Choroid plexus epithelial cell (primary cell): ENCODE measurements around the genes TESPA1, RDH5 and ORMDL2.

DNA sequence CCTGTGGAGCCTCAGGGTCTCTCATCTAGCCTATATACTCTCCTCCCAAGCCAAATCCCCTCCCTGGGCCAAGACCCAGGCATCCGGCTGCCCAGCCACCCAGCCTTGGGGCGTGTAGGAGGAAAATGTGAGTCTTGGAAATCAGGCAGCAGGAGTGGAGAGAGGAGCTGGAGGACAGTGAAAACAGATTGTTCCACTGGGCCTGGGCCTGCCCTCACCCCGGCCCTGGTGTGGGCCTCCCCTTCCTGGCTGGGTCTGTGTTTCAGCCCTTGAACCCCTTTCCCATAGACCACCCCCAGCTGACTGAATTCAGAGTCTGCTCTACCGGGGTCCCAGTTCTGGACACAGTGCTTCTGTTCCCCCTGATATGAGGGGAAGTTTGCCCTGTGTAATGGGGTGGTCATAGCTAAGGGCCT is 6.7 kb downstream of the ITGA5 start:
- RRBS = 86% methylated on average over 1 of the region's 4 CpGs

DNA sequence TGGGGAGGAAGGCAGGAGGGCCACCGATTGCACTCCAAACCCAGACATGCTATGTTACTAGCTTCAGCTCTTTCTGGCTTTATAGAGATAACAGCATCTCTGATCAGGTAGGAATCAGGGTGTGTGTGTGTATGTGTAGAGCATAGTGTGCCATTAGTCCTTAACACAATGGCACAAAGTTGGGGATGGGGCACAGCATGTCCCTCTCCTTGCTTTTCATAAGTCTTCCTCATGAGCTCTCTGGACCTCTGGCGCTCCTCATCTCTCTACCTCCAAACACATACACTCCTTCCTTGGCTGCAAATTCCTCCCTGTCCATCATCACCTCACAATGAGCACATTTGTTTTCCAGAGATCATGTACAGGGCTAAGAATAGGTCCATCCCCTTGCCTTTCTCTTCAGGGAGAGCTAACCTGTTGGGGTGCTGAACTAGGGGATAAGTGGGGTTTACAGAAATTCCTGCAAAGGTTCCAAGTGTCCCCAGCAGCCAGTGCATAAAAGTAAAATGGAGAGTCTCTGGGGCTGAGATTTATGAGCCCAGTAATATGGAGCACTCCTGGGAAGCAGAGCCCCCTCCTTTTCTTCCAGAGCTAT is 5.7 kb upstream of the ITGA5 start:
- RRBS = no CpG with 5 or more reads among the region's 2 CpGs

GRCh38 chr12:54984495-54985729 is at the start of gene TESPA1:
TSS of gene TESPA1 (minus strand) at chr12:54984762.
- RRBS = no CpG with 5 or more reads among the region's 17 CpGs

DNA sequence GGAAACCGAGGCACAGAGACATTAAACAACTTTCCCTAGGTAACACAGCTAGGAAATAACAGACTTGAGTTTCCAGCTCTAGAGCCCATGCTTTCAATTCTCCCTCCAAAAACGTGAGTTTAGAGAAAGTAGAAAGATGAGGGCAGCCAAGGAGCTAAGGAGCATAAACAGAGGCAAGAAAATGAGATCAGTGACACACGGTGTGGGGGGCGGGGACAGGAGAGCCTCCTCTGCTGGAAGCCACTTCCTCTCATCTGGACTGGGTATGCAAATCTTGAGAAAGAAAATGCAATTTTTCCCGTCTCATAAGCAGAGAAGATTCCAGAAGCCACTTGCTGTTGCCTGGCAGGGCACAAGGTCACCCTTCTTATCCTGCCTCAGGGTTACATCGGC is 5.9 kb downstream of the OR10P1 start:
- RRBS = no CpG with 5 or more reads among the region's 6 CpGs

DNA sequence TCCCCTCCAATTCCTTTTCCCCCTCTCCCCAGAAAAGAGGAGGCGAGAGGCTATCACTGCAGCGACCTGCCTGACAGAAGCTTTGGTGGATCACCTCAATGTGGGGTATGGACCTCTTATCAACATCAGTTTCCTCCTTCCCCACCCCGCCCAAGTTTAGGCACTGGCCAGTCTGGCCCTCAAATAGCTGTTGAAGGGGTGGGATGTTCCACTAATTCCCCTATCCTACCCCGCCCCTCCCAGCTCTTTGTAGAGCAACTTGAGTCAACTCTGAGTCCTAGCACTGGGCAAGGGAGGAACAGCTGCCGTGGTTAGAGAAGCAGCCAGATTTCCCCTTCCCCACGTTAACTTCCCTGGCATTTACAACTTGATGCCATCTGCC is 1.0 kb downstream of the BLOC1S1 start:
- RRBS = no CpG with 5 or more reads among the region's 6 CpGs

GRCh38 chr12:55719799-55720783 is at the start of gene RDH5:
TSS of gene RDH5 (plus strand) at chr12:55720393.
- RRBS = no CpG with 5 or more reads among the region's 7 CpGs

- RRBS = no CpG with 5 or more reads among the region's 15 CpGs
Observed at GRCh38 chr12:55748575-55748958, 5.6 kb downstream of the GDF11 start.

GRCh38 chr12:55755183-55756153 is 12.5 kb downstream of the GDF11 start:
- RRBS = no CpG with 5 or more reads among the region's 3 CpGs

DNA sequence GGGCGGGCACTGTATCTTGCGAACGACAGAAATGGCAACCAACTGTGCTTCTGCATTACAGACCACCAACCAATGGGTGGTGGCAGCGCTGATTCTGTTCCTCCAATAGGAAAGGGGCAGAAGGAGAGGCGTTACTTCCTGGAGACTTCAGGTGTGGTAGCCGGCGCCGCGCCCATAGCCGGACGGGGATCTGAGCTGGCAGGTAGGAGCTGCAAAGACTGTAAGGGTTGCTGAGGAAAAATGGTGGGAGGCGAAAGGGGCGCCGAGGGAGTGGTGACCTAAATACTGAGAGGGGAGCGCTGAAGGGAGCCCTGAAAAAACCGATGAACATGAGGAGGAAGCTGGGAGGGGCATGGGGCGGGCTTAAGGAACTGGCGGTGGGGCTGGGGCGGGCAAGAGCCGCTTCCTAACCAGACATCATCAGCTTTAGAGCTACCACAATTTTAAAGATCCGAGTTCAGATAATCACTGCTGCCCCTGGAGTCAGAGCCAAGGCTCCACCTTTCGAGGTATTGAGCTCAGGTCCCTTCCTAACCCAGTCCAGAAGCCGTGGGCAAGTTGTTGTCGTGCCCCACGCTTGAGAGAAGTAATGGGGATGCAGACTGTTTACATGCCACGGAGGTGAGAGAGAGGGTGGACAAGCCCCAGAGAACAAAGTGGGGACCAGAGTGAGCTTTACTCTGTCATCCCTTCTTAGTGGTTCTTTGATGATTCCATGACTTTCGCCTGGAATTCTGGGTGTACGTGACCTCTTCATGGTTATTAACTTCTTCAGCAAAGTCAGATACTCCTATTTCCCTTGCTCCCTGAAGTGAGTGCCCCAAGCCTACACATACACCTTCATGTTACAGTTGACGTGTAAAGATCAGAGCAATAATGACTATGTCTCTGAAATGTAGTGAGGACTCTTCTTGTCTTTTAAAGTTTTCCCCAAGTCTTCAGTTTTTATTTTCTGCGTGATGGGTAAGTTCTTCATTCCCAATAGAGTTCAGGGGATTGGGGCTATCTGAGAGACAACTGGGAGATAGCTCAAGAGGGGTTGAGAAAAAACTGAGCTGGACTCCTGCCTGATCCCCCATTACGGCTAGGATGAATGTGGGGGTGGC is at the start of gene ORMDL2:
Gene ORMDL2 (plus strand): TSS at position 131 of the 1,106 bp plus-strand sequence.
- RRBS = no CpG with 5 or more reads among the region's 31 CpGs

GRCh38 chr12:55835622-55836458 is 6.5 kb upstream of the DNAJC14 start:
- RRBS = no CpG with 5 or more reads among the region's 3 CpGs

- RRBS = no CpG with 5 or more reads among the region's 4 CpGs
Observed at GRCh38 chr12:55944089-55944595, 13.2 kb downstream of the DGKA start.

- RRBS = no CpG with 5 or more reads among the region's 17 CpGs
Observed at GRCh38 chr12:55980754-55981168, 6.9 kb downstream of the RAB5B start.

DNA sequence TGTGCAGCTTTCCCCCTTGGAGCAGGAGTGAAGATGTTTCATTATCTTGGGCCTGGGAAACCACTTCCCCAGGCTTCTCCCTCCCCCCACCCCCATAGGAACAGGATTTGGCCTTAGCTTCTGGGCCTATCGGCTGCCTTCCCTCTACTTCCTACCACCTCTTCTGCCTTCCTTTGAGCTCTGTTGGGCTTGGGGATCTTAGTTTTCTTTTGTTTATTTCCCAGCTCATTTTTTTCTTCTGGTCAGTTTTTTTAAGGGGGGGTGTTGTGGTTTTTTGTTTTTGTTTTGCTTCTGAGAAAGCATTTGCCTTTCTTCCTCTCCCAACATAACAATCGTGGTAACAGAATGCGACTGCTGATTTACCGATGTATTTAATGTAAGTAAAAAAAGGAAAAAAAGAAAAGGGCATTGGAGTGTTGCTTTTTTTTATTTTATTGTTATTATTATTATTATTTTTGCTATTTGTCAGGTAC is 2.7 kb upstream of the SUOX start:
- RRBS = no CpG with 5 or more reads among the region's 4 CpGs

DNA sequence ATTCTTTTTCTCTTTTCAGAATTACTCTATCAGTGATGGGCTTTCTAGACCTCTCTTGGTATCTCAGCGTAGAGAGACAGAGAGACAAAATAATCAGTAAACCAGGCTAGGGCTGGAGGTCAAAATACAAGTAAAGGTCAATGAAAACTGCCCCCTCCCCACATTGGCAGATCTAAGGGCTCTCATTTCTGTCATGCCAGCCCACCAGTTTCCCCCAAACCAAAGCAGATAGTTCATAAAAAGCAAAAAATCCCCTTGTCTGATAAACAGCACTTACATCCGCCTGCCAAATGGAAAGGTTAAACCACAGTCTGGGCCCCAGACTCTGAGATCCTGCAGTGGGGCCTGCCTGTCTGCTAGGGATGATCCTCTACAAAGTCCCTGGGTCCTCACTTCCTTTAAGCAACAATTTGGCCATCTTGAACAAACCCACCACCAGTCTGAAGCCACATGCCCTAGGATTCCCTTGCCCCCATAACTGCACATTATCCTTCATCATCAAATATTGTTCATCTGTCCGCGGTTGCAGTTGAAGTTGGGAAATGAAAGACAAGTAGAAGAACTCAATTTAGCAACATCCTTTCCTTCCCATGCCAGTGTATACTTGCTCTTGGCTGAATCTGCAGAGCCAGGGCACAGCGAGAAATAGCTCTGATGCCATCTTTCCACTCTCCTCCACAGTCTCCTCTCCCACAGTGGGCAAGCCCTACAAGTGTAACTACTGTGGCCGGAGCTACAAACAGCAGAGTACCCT is 9.7 kb upstream of the RPS26 start:
- RRBS = no CpG with 5 or more reads among the region's 6 CpGs

GRCh38 chr12:56044235-56044638 is 2.5 kb downstream of the RPS26 start:
- RRBS = no CpG with 5 or more reads among the region's 6 CpGs

DNA sequence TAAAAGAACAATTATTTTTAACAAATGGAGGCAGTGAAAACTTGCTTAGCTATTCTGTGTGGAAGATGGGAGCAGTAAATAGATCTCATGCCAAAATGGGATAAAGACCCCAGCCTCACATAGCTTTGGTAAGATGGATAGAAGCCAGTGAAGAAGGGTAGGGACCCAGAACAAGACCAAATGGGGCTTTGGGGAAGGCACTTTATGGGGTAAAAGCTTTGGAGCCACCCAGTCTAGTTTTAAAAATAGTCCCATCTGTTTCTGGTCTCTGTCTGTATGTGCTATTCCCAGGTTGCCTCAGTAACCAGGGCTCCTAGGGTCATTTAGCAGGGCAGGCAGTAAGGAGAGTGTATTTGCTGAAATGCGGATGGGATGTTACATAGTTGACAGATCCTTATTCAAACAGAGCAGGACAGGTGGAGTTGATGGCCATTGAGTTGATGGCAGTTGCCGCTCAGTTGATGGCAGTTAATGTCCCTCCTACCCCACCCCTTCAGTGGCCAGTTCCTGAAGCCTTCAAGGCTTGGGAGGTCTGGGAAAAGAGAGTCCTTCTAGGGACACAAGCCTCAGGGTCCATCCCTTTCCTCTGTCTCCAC is 4.5 kb downstream of the ZC3H10 start:
- RRBS = no CpG with 5 or more reads among the region's 2 CpGs

DNA sequence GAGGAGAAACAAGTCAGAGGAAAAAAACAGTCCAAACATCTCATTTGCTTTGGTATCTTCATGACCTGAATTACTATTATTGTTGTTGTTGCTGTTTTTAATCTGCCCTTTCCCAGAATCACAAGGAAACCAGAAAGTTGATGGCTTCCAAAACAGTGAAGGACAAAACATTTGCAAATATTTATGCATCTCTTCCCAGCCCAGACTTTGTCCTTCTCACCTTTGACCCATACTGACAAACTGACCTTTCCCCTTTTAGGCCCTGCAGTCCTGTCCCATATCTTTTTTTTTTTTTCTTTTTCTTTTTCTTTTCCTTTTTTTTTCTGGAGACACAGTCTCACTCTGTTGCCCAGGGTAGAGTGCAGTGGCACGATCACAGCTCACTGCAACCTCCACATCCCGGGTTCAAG is 1.9 kb upstream of the APOF start:
- RRBS = no CpG with 5 or more reads among the region's 2 CpGs

DNA sequence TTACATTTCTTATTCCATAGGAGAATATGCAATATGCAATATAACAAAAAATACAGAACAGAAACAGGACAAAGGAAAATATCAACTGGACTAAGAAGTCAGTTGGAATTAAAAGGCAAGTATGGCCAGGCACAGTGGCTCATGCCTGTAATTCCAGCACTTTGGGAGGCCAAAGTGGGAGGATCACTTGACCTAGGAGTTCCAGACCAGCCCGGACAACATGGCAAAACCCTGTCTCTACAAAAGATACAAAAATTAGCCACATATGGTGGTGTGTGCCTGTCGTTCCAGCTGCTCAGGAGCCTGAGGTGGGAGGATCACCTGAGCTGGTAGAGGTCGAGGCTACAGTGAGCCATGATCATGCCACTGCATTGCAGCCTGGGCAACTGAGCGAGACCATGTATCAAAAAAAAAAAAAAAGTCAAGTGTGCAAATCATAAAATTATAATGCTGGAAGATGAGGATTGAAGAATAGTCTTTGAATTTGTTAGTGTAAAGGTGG is 6.3 kb downstream of the RBMS2 start:
- RRBS = no CpG with 5 or more reads among the region's 4 CpGs

GRCh38 chr12:56603839-56604905 is 26.0 kb downstream of the BAZ2A start:
- RRBS = no CpG with 5 or more reads among the region's 12 CpGs